ENCODE measurements around the gene NOPCHAP1.

DNA sequence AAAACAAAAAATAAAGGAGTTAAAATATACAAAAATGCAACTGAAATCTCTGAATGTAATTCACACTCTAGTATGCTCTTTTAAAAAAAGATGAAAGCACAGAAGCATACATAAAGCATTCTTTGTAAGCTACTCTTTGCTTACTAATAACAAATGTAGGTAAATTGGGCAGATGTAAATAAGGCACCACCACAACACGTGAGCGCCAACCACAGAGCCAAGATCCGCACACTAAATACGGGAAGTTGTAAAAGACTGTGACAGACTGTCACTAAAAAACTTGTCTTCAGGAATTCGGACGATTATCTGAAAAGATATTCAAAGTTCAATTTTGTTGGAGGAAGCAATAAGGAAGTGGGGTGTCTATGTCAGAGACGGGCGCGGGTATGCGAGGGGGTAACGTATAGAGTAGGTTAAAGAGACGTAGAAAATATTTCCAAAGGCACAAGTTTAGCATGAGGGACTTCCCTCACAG, 1.6 kb upstream of the HSP90B1 start:
- RRBS, result no CpG with 5 or more reads among the region's 12 CpGs

DNA sequence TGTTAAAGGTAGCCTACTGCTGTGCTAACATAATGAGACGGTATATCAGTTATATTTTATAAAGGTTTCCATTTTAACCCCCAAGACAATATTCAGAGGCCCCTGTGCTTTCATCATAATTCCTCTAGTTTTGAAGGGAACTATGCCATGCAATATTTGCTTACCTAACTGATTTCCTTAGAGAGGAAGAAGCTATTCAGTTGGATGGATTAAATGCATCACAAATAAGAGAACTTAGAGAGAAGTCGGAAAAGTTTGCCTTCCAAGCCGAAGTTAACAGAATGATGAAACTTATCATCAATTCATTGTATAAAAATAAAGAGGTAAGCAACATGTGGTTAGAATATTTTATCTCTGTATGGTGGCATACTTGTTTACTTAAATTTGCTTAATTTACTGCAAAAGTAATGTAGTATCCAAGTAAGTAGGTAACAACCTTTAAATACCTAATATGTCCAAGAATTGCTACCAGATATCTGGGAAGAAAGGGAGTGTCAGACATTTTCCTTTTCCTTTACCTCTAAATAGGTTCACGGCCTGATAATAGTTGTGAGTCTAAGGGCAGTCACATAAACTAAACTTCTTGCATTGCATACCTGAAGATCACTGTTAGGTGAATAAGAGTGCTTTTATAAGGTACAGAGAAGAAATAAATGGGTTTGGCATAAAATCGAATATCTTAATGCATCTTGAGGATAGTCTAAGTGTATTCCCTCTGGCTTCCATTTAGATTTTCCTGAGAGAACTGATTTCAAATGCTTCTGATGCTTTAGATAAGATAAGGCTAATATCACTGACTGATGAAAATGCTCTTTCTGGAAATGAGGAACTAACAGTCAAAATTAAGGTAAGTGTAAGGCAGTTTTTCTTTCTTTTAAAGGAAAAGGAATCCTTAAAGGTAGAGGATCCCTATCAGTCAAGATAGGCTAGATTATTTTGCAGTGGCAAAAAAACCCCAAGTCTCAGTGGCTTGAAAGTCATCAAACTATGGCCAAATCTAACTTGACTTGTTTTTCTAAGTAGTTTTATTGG, 2.2 kb downstream of the HSP90B1 start:
- RRBS, result no CpG with 5 or more reads among the region's 5 CpGs

GRCh38 chr12:104219800-104220561, 4.4 kb downstream of the TXNRD1 start:
- RRBS, result no CpG with 5 or more reads among the region's 8 CpGs

DNA sequence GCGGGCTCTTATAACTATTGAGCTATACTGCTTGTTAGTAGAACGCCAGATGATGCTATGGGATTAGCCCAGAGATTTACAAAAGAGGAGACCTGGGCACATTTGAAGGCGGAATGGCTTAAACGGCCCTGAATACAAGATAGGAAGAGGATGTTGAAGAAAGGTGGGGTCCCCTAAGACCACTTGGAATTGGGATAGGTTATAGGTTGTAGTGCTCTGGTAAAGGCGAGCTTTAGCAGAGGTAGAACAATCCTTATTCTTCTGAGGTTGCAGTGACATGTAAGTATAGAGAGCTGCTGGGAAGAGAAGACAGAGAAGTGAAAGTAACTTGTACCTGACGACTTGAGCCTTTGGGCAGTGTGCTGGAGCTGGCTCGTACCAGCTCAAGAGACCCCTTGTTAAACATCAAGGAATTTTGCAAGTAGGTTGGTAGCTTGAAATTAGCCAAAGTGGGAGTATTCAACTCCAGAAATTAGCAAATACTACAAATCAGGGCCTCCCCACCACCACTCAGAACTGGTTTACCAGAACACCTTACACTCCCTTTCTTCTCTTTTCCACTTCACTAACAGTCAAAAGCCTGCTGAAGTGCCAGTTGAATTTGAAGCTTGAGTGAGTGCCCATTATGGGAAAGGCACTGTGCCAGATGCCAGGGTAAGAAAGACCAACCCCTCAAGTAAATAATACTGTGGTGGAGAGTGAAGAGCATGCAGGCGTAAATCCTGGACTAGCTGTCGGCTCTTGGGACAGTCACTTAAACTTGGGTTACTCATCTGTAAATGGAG, 27.3 kb upstream of the EID3 start:
- RRBS, result no CpG with 5 or more reads among the region's 9 CpGs

GRCh38 chr12:104280586-104280992, 22.9 kb upstream of the EID3 start:
- RRBS, result no CpG with 5 or more reads among the region's 1 CpG

- RRBS, result no CpG with 5 or more reads among the region's 8 CpGs
These were observed 48.3 kb upstream of the CHST11 start for GRCh38 chr12:104408451-104408920.

- RRBS, result 3% methylated on average over 29 of the region's 72 CpGs
These were observed 536 bp downstream of the CHST11 start for GRCh38 chr12:104457043-104457924.

GRCh38 chr12:104643600-104644280, 187.0 kb downstream of the CHST11 start:
- RRBS, result no CpG with 5 or more reads among the region's 7 CpGs

GRCh38 chr12:104669695-104670323, 213.1 kb downstream of the CHST11 start:
- RRBS, result no CpG with 5 or more reads among the region's 8 CpGs

GRCh38 chr12:104740708-104741081, 217.4 kb downstream of the SLC41A2 start:
- RRBS, result no CpG with 5 or more reads among the region's 6 CpGs

- RRBS, result no CpG with 5 or more reads among the region's 21 CpGs
These were observed 53.5 kb downstream of the SLC41A2 start for GRCh38 chr12:104904517-104905018.

- RRBS, result 3% methylated on average over 11 of the region's 61 CpGs
These were observed at the start of gene NOPCHAP1 for GRCh38 chr12:104985893-104987154. TSS of gene NOPCHAP1 (plus strand) at chr12:104986316.

DNA sequence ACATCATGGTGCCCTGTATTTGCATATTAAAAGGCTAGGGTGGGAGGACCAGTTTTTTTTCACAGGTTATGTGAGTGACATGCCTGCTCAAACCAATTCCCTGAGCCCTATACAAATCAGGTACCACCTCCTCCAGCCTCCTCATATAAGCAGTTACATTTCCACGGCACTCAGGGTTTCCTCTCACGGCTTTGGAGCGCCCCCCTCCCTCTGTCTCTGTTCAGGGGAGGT, 6.2 kb upstream of the ALDH1L2 start:
- RRBS, result no CpG with 5 or more reads among the region's 3 CpGs

GRCh38 chr12:105189649-105190354, 46.2 kb downstream of the APPL2 start:
- RRBS, result no CpG with 5 or more reads among the region's 9 CpGs

DNA sequence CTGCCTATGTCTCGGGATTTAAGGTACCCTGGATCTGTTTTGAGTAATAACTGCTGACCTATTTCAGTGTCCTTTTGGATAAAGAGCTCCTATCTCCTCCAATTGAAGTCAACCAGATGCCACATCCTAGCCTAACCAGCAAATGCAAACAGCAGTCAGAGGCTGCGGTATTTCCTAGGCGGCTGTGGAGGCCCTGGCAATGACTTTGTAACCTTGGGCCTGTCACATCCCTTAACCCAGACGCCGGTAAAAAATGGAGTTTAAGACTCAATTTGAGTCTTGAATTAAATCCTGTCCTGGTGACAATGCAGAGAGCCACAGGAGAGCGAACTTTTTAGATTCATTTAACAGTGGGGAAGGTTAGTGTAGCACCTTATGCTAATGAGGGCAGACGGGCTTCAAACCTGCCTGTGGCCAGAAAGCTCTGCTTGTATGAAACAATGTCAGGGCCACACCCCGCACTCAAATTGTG, 1.3 kb downstream of the C12orf75 start:
- RRBS, result no CpG with 5 or more reads among the region's 8 CpGs

- RRBS, result no CpG with 5 or more reads among the region's 28 CpGs
These were observed 231.8 kb downstream of the C12orf75 start for GRCh38 chr12:105561853-105563162.

GRCh38 chr12:105587204-105587434, 256.6 kb downstream of the C12orf75 start:
- RRBS, result no CpG with 5 or more reads among the region's 1 CpG

GRCh38 chr12:105672484-105672887, 342.0 kb downstream of the C12orf75 start:
- RRBS, result no CpG with 5 or more reads among the region's 7 CpGs

GRCh38 chr12:105737925-105738629, 400.7 kb downstream of the NUAK1 start:
- RRBS, result no CpG with 5 or more reads among the region's 12 CpGs

- RRBS, result no CpG with 5 or more reads among the region's 3 CpGs
These were observed 100.9 kb downstream of the NUAK1 start for GRCh38 chr12:106037883-106038318.

Measured in AG09309 (cell line).